Metastatic Lung Carcinoma in the Adrenal Gland (tissue), 1 donor: Measurements from ENCODE around the gene PRDM7.

- PRO-cap: no peak
Measured at GRCh38 chr16:89728897-89730270, 8.0 kb downstream of the ZNF276 start.

- PRO-cap: no peak
Measured at GRCh38 chr16:89738228-89739492, 17.3 kb downstream of the ZNF276 start.

GRCh38 chr16:89818801-89819207 lies 2.4 kb upstream of the FANCA start:
- PRO-cap: no peak

GRCh38 chr16:89875184-89875550 lies 1.8 kb downstream of the TCF25 start:
- PRO-cap: no peak

GRCh38 chr16:89890740-89891559 lies 17.6 kb downstream of the TCF25 start:
- PRO-cap: no peak

GRCh38 chr16:89921654-89922239 lies 1.4 kb upstream of the TUBB3 start:
- PRO-cap: bidirectional peak, plus-strand start at chr16:89921928, minus-strand start at chr16:89921841

- PRO-cap: no peak
Measured at GRCh38 chr16:89966848-89967868, 18.6 kb downstream of the DEF8 start.

DNA sequence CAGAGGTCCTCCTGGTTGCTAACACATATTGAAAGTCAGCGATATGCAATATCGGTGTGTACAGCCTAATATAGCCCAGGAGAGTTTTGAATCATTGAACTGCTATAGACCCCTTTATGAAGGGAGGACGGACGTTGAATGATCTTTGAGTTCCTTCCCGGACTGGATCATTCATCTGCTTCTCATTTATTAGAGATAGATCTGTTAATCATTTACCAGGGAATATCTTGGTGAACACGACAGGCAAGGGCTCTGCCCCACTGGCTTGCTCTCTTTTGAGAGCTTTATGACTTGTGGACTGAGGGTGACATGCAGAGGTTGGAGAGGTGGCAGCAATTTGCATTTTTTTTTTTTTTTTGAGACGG lies 25.3 kb downstream of the DEF8 start:
- PRO-cap: unidirectional peak, minus-strand start at position 164 of the sequence; unidirectional peak, minus-strand start at position 277 of the sequence

GRCh38 chr16:90057457-90058178 lies 19.5 kb downstream of the PRDM7 start:
- PRO-cap: no peak

- PRO-cap: bidirectional peak, plus-strand start at chr16:90077657, minus-strand start at chr16:90077318; unidirectional peak, plus-strand start at chr16:90077947
Measured at GRCh38 chr16:90077189-90078206, at the start of gene PRDM7. Gene PRDM7 (minus strand): TSS chr16:90077331.